Foreskin keratinocyte (primary cell): ENCODE data around the genes ACSL6 and CSF2.

DNA sequence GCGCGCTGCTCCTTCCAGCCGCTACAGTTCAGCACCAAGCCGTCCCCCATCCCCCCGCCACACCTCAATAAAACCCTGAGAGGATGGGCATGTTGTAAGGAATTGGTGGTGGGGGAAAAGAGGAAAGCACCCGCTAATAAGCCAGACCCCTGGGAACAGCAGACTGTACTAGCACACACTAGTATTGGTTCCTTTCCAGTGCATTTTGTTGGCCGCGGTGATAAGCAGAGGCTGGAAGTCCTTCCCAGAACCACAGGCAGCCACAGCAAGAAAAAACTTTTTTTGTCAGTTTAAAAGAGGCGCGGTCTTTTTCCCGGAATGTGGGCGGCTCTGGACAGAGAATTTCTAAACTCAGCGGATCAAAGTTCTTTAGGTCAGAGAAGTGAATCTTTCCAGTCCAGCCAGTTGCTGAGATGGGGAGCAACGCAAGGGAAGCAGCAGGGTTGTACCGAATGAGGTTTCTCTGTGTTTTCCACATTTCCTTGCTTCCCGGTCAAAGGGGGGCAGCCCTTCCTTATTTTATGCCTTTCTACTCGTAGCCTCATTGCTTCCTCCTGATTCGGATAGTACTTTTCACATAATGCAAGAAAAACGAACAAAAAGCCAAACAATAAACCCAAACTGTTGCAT is 2.1 kb downstream of the CHSY3 start:
- RAMPAGE, total RNA, result no peak

DNA sequence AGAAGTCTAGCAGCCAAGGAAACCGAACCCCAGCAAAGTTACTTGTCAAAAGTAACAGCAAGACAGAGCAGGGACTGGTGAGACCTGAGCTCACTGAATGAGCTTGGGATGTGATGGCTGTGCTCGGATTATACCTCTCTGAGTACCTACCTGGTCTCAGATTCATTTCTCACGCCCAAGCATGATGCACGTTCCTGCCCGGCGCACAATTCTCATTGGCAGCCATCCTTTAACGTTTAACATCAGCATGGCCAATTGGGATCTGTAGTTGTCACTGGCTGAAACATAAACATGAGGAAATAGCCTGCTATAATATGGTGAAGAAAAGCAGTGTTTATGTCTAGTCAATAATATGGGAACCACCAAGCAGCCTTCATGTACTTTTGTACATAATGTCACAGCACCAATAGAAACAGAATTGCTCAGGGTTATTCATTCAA is 732 bp downstream of the LYRM7 start:
- RAMPAGE, total RNA, result no peak

GRCh38 chr5:131343983-131344416 is 80.1 kb downstream of the CDC42SE2 start:
- RAMPAGE, total RNA, result no peak

DNA sequence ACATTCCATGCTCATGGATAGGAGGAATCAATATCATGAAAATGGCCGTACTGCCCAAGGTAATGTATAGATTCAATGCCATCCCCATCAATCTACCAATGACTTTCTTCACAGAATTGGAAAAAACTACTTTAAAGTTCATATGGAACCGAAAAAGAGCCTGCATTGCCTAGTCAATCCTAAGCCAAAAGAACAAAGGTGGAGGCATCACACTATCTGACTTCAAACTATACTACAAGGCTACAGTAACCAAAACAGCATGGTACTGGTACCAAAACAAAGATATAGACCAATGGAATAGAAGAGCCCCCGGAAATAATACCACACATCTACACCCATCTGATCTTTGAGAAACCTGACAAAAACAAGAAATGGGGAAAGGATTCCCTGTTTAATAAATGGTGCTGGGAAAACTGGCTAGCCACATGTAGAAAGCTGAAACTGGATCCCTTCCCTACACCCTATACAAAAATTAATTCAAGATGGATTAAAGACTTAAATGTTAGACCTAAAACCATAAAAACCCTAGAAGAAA is 84.7 kb downstream of the CDC42SE2 start:
- RAMPAGE, total RNA, result no peak

DNA sequence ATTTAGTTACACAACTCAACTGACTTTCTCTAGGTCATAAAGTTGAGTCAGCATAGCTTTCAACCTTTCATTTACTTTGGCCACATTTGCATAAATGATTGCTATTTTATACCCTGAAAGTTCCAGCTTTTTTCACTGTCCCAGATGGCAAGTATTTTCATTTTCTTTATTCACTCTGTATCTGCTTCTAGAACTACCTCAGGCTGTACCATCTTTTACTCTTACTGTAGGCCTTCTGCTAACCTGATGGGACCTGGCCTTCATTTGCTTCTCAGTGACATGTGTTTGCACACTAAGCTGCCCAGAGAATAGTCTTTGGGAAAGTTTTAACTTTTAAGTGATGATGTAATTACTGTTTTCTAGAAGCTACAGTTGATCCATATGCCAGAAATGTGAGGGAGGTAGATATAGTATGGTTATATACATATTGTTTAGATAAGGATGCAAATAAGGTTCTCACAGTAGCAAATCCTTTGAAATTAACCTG is 115.3 kb downstream of the CDC42SE2 start:
- RAMPAGE, total RNA, result no peak

- RAMPAGE, total RNA, result no peak
These were observed 102.9 kb downstream of the RAPGEF6 start for GRCh38 chr5:131532111-131532606.

- RAMPAGE, total RNA, result no peak
These were observed 86.9 kb downstream of the RAPGEF6 start for GRCh38 chr5:131548129-131548591.

DNA sequence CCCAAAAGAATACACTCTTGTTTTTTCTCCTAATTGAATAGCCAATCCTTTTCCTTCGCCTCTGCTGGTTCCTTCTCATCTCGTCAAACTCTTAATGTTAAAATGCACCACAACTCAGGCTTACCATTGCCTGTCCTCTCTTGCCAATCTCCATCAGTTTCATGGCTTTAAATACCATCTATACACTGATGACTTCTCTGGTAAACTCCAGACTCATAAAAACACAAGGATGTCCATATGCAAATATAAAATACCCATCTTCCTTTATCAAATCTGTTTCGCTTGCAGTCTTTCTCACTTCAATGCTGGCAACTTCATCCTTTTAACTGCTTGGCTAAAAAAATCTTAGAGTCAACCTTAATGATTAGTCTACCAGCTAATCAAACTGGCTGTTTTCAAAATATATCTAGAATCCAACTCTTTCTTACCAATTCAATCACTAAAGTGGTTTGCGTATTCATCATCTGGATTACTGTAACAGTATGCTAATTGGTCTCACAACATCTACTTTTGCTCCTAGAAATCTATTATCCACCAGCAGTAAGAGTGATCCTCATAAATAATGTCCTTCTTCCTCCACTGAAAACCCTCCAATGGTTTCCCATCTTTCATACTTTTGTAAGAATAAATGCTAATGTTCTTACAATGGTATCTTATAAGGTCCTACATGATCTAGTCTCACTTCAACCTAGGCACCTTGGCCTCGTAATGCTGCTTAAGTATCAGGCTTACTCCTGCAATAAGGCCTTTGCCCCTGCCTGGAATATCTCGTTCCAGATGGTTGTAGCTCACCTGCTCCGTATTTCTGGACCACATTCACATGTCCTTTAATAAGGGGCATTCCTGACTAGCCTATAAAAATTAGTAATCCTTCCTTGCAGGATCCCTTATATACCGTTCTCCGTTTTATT is 68.0 kb upstream of the RAPGEF6 start:
- RAMPAGE, total RNA, result no peak

GRCh38 chr5:131765959-131766577 is 30.7 kb downstream of the FNIP1 start:
- RAMPAGE, total RNA, result no peak

DNA sequence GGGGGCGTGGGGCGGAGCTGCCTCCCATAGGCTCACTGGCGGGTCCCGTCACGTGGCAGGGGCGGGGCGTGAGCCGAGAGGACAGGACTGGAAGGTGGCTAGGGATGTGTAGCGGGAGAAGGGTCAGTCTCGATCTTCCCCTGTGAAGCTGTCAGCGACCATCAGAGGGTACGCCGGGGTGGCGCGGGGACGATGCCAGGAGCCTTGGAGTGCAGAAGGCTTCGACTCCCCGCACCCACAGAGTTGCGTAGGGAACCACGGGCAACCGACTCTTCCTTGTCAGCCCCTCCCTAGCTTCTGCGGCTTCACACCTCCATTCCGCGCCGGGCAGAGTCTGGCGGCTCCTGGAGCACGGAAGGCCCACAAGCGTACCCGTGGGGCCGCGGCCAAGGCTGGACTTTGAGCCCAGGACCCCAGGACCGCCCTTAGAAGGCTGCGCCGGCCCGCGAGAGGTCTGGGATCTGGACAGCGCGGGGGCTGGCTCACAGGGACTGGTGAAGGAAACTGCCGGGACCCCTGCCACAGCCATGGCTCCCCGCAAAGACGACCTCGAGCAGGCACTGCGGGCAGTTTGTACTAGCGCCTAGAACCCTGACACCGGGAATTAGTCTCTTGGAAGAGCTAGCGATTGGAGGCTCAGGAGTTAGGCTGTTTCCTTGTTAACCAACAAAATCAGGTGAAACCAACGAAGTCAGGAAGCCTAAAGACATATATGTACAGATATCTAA is 485 bp upstream of the FNIP1 start:
- RAMPAGE, total RNA, result no peak

DNA sequence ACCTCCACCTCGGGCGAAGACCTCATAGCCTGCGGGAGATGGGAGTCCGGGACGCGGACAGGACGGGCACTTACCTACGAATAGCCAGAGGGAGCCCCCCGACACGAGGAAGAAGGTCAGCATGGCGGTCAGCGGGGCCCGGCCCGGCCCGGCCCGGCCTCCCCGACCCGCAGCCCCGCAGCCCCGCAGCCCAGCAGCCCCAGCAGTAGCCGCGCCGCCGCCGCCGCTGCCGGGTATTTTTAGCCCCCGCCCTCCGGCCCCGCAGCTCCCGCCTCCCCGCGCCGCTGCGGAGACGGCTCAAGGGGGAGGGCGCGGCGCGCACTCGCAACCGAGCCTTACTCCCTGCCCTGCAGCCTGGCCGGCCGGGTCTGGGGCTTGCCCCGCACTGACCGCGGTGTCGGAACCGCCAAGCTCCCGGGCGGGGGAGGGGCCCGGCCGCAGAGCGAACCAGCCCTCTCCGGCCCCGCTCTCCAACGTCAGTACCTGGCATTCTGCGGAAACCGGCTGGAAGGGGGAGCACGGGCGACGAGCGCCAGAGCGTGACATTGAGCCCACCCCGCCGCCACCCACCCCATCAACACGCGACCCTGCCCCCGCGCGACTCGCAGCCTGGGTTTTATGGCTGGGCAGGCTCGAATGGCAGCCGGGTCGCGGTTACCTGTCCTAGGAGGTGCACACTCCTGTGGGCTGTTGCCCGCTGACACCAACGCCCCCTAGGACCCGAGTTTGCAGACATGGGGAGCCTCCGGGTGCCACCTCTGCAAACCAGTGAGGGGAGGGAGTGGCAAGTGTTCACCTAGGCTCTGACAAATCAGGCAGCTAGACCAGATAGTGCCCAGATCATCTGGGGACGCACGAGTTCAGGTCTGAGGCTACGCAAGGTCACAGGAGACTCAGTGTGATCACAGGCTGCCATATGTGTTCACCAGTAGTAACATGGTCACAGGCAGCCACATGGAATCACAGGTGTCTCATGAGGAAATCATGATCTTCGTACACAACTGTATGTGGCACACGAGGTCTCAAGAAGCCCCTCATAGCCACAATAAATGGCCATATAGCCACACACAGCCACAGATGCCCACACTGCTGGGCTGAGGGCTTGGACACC is at the start of gene ACSL6:
Gene ACSL6, minus strand, starts transcription at position 228 of the 1,111 bp plus-strand sequence.
- RAMPAGE, total RNA, result no peak

DNA sequence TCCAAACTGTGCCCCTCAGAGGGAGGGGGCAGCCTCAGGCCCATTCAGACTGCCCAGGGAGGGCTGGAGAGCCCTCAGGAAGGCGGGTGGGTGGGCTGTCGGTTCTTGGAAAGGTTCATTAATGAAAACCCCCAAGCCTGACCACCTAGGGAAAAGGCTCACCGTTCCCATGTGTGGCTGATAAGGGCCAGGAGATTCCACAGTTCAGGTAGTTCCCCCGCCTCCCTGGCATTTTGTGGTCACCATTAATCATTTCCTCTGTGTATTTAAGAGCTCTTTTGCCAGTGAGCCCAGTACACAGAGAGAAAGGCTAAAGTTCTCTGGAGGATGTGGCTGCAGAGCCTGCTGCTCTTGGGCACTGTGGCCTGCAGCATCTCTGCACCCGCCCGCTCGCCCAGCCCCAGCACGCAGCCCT is at the start of gene CSF2:
Gene CSF2, plus strand, starts transcription at position 293 of the 415 bp plus-strand sequence.
- RAMPAGE, total RNA, result no peak

DNA sequence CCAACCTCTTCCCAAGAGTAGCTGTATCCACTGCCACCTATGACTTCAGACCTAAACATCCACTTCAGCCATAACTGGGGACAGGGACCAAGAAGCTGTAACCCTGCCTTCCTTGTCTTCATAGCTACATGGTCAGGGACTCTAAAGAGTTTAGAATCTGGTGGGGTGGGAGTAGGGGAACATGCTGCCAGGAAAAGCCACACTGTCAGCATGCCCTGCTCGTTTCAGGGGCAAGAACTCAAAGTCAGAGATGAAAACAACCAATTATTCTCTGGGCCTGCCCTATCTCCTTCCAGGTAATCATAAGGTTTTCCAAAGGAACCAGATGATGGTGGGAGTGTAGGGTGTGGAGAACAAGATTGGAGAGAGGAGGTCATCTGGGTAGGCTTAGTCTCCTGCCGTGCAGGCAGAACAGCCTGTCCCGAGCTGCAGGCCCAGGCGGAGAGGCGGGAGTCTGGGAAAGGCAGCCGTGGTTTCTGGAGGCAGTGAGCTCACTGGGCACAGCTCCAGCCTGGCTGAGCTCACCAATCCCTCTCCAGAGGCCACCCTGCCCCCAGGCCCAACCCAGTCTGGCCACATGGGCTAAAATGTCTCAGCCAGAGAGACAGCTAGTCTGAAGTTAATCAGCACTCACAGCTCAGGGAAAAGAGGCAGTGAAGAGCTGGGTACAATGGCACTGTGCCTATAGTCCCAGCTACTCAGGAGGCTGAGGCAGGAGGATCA is 12.5 kb downstream of the P4HA2 start:
- RAMPAGE, total RNA, result no peak

- RAMPAGE, total RNA, result no peak
These were observed 1.0 kb downstream of the PDLIM4 start for GRCh38 chr5:132258310-132259112.

GRCh38 chr5:132271245-132272308 is 14.1 kb downstream of the PDLIM4 start:
- RAMPAGE, total RNA, result no peak

DNA sequence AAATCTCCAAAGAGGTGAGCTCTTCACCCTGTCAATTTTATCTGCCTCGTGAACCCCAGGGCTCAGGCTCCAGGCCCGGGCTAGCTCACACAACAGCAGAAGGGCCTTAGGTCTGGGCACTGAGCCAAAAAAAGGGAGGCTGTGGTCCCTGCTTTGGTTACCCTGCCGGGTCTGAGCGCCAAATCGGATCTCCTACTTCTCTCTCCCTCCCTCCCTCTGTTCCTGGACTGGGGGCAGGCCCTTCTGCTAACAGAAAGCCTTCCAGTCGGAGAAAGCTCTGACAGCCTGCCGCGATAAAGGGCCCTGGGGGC is 1.0 kb upstream of the SLC22A4 start:
- RAMPAGE, total RNA, result no peak

- RAMPAGE, total RNA, result no peak
These were observed 10.8 kb upstream of the SLC22A5 start for GRCh38 chr5:132358565-132359191.

DNA sequence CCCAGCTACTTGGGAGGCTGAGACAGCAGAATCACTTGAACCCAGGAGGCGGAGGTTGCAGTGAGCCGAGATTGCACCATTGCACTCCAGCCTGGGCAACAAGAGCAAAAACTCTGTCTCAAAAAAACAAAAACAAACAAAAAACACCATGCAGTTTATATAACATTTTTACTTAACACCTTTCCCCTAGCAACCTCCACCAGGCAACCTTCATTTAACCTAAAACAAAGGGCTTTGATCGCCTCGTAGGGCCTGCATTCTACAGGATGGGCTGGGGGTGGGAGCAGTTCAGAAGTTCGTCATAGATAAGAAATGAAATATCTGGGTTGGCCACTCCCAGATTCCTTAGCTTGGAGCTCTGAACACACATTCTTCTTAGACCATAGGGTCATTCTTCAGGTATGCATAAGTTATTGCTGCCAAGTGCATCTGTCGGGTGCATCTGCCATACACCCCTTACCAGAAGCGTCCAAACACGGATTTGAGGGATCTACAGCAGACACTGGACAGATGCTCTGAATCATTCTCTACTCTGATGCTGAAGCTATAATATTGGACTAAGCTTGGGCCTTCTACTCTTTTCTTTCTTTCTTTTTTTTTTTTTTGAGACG is 4.3 kb upstream of the SLC22A5 start:
- RAMPAGE, total RNA, result no peak

GRCh38 chr5:132368218-132368759 is 1.2 kb upstream of the SLC22A5 start:
- RAMPAGE, total RNA, result no peak

GRCh38 chr5:132378352-132379087 is 9.0 kb downstream of the SLC22A5 start:
- RAMPAGE, total RNA, result no peak